Kidney epithelial cell (primary cell): ENCODE measurements around the gene IL2RA.

DNA sequence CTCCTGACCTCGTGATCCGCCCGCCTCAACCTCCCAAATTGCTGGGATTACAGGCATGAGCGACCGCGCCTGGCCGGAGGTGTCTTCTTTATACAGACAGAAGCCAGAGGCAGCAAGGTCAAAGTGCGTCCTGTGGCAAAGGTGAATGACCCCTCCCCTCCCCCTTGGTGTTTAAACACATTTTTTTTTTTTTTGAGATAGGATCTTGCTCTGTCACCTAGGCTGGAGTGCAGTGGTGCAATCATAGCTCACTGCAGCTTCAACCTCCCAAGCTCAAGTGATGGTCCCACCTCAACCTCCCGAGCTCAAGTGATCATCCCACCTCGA is 3.6 kb downstream of the CALML3 start:
- RAMPAGE, long total RNA, result no peak
- RRBS, result no CpG with 5 or more reads among the region's 10 CpGs

- RAMPAGE, long total RNA, result no peak
- RRBS, result no CpG with 5 or more reads among the region's 6 CpGs
Measured at GRCh38 chr10:5544329-5544868, 19.6 kb downstream of the CALML3 start.

DNA sequence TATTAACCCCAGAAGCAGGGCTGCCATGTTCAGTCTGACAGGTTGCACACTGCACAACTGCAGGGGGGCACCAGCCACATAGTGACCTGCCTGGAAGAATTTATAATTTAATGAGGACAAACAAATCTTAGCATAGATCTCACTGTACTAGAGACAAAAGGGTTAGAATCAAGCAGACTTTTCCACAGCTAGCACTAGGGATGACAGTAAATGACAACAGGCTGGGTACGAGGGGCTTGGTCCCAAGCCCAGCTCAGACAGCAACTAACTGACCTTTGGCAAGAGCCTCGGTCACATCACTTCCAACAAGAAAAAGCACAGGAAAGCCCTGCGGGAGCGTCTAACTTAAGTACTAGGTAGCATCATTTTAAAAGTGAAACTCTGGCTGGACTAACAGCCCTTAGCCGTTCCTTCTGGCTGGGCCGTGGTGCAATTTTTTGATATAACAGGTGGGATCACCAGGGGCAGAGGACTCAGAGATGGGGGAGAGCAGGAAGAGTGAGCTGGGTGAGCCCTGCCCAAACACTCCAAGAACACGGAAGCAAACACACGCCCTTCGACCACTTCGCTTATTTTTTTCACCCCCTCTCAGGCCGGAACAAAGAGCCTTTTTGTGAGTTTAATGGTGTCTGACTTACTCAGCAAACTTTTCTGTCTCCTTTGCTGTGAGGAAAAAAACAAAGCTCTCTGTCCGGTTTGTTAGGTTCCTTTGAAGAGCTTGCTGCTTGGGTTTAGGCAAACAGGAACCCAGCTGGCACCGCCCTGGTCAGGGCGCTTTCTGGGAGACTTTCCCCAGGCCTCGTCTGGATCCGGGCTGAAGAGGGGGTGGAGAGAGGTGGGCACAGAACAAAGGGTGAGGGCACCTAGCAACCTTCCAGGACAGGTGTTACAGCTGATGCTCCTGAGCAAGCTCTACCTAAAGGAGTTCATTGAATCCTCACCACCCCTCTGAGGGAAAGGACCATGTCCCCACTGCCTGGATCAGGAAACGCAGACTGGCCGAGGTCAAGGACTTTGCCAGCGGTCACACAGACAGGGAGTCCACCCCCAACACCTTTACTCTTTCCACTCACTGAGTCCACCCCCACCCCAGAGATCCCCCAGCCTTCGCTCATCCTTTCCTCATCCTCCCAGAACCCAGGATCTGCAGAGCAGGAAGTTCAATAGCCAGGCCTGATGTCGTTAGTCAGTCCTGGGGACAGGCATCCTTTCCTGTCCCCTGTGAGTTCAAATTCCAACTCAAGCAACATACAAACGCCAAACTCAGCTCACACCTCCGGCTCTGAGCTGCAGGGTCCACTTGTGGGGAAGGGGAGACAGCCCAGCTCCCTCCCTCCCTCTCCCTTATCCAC is 23.3 kb downstream of the CALML3 start:
- RAMPAGE, long total RNA, result no peak
- RRBS, result 4% methylated on average over 2 of the region's 23 CpGs

DNA sequence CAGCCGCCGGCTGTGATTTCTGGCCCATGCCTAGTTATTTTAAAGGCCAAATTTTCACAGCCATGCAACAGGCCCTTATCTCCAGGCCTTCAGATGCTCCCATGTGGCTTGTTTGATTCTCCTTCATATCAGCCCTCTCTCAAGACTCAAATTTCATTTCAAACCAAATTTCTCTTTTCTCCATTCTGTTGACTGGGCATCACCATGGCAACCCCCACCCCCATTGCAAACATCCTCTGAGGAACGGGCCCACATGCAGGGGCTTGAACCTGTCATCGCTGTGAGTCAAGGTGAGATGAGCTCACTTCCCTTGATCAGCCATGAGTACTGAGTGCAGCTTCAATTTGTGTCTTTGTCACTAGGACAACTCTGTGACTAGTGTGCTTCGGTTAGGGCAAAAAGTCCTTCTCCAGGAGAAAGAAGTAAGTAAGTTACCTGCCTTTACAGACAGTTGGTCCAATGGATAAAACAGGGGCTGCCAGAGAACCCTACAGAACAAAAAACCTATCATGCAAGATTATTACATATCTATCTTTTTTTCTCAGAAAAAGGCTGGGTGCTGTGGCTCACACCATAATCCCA is 41.9 kb downstream of the CALML3 start:
- RAMPAGE, long total RNA, result no peak
- RRBS, result no CpG with 5 or more reads among the region's 5 CpGs

GRCh38 chr10:5587394-5587749 is 62.6 kb downstream of the CALML3 start:
- RAMPAGE, long total RNA, result no peak
- RRBS, result 56% methylated on average over 2 of the region's 8 CpGs

DNA sequence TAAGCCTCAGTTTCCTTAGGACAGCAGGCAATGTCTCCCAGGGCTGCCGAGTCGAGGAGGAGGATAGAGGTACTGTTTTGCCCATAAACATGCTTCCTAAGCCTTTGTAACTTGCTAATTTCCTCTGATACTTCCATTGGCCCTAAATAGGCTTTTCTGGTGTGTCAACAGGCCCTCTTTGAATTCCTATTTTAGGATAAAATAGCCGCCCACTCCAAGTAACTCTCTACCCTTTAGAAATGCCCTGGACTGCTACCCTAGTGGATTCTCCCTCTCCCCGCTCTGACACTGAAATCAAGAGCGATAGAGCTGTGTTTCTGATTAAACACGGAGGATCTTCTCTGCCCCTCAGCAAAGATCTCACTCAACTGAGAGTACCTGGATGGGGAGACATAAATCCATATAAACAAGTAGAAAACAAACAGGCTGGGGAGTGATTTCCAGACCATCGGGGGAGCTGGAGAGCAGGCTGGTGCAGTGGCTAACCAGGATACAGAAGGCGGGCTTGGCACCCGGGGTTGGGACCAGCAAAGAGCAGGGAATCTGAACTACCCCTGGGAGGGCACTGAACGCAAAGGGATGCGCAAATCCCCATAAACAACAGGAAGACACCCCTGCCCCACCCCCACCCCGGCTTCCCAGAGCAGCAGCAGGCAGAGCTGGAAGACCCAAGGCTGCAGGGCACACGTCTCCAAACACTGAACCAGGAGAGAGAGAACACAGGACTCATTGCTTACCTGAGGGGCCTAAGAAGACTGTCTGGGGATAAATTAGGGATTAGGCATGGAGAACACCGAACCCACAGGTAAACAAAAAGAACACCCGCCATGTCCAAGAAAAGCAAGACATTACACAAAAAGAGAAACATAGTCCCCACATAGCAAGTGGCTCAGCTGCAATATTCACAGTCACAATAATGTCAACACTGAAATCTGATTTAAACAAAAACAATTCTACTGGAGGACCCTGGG is 2.5 kb downstream of the ASB13 start:
- RAMPAGE, long total RNA, result no peak
- RRBS, result no CpG with 5 or more reads among the region's 15 CpGs

DNA sequence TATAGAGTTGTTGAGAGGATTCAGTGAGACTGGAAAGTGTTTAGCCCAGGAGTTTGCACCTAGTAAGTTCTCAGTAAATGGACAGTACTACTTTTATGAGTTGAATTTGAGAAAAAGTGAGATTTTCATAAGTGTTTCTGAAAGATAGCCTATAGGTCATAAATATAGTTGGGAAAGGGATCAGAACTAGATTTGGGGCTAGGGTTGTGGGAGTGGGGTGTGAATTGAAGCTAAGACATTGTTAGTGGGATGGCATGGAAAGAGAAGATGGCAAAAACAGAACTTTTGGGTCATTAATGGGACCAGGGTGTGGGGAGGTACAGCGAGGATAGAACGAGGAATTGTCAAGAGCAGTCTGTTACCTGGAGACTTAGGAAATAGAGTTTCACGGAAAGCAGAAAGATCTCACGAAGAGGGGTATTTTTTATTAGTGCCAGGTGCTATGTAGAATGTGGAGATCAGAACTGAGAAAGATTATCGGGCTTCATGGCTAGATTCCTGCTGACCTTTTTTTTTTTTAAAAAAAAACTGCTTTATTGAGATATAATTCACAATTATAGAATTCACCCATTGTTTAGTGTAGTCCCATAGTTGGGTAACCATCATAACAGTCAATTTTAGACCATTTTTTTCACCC is 30.2 kb downstream of the TASOR2 start:
- RAMPAGE, long total RNA, result no peak
- RRBS, result no CpG with 5 or more reads among the region's 5 CpGs

DNA sequence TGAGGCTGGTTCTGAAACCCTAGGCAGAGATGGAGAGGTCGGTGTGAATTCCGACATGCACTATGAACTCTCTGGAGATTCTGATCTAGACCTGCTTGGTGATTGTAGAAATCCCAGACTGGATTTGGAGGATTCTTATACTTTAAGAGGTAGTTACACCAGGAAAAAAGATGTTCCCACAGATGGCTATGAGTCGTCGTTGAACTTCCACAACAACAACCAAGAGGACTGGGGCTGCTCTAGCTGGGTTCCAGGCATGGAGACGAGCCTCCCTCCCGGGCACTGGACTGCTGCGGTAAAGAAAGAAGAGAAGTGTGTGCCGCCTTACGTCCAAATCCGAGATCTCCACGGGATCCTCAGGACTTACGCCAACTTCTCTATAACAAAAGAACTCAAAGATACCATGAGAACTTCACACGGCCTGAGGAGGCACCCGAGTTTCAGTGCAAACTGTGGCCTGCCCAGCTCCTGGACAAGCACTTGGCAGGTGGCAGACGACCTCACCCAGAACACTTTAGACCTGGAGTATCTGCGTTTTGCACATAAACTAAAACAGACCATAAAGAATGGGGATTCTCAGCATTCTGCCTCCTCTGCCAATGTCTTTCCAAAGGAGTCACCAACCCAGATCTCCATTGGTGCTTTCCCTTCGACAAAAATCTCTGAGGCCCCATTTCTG is 64.3 kb downstream of the GDI2 start:
- RAMPAGE, long total RNA, result no peak
- RRBS, result no CpG with 5 or more reads among the region's 17 CpGs

DNA sequence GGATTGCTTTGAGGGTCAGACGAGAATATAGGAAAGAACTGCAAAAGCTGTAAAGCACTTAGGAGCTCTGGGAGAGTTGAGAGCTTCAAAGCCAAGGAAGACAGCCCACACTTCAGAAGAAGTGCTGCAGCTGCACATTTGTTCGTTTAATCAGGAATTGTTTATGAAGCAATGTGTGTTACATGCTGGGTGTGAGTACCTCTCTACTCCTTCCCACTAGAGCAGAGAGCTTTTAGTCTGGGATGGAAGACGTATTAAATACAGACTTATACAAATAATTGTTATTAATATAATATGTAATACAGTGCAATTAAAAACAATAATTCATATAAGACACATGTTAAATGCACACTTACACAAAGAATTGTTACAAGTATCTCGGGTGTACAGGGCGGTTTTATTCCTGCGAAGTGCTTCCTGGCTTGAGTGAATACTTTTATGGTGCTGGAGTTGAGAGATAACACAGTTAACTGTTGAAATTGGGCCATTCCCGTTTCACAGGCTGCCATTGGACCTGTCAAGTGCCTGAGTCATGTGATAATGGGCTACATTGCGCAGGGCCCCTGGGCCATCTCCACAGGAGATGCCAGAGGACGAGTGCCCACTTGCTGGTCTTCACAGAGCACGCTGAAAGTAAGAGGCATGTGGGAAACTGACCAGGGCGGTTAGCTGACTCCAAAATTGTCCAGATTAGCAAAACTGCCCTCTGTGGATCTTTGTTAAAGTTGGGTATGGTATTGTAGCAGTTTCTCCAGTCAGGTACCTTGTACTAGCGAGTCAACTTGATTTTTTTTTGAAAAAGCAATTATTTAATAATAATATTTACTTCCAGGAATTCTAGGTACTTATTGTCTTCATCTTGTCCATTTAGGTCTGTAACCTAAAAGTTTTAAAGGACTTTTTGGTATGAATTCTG is 4.8 kb downstream of the FBH1 start:
- RAMPAGE, long total RNA, result no peak
- RRBS, result no CpG with 5 or more reads among the region's 12 CpGs

- RAMPAGE, long total RNA, result no peak
- RRBS, result no CpG with 5 or more reads among the region's 13 CpGs
Measured at GRCh38 chr10:5895471-5896243, 5.6 kb downstream of the FBH1 start.

DNA sequence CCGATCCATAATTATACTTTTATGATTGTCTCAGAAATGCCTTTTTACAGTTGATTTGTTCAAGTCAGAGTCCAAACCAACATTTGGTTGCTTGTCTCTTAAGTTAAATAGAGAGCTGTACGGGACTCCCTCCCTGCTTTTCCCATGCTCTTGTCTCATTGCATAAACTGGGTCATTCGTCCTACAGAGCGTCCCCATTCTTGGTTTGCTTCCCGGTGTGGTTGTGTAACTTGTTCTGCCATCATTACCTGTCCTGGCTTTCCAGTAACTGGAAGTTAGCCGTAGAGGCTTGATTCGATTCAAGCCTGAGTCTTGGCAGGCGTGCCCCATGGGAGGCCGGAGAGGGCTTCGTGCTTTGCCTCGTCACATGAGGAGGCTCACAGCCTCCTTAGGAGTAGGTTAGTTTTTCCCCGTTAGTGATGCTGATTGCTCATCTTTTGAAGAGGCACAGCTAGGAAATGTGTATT is 40.2 kb downstream of the FBH1 start:
- RAMPAGE, long total RNA, result no peak
- RRBS, result no CpG with 5 or more reads among the region's 12 CpGs

GRCh38 chr10:5942457-5943138 is 34.7 kb downstream of the IL15RA start:
- RAMPAGE, long total RNA, result no peak
- RRBS, result no CpG with 5 or more reads among the region's 20 CpGs

DNA sequence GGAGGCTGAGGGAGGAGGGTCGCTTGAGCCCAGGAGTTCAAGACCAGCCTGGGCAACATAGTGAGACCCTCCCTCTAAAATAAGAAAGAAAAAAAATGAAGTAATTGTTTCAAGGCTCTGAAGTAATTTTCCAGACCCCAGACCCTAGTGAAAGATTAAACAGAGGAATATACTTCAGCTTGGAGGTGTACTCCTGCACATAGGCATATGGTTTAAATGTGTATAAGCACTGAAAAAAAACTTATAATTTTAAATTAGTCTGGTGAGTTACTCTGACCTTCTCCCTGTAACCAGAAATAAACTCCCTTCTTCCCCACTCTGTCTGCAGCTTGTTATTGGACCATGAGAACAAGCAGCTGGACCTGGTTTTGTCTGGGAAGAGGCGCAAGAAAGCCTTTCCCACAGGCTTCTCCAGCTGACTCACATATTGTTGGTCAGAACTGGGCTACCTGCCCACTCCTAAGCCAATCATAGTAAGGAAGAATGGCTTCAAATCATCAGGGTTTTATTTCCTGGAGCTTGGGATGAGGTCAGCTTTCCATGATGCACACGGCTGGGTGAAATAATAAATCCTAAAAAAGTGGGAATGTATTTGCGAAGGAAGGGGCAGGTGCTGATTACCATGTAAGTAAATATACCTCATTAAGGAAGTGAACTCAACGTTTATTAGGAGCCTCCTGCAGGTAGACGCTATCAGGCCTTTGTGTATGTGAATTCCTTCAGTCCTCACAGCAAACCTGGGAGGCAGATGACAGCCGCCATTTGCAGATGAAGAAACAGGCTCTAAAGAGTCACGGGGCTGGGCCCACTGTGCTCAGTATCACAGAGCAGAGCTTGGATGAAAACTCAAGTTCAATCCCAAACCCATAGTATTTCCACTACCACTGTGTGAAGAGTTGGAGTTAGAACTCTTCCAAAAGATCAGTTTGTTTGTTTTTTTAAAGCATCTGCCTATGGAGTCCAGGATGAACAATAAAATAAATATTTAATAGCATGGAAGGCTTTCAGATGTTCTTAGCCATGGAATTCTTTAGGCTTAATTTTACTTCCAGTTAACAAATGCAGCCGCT is 32.9 kb downstream of the IL15RA start:
- RAMPAGE, long total RNA, result no peak
- RRBS, result no CpG with 5 or more reads among the region's 9 CpGs

- RAMPAGE, long total RNA, result no peak
- RRBS, result no CpG with 5 or more reads among the region's 28 CpGs
Measured at GRCh38 chr10:5945286-5946457, 31.7 kb downstream of the IL15RA start.

DNA sequence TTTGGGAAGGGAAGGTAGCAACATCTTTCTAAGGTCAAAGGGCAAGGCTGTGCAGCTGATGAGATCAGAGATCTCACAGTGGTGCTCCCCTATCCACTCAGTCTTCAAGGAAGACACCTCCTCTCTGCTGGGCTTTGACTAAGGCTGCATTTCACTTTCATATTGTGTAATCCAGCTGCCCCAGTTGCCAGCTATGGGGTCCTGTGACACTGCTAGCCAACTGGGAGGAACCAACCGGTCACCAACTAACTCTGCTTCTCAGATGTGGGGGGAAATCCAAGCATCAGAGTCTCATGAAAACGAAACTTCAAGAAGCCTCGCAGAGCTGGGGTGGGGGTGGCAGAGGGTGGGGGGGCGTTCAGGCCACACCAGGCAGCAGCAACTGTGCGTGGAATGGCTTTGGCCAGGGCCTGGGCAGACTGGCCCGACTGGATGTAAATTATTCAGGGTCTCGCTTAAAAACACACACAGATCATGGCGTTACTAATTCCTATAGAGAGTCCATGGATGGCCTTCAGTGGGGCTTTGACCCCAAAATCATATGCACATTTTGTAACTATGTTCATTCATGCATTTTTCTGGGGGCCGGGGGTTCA is 1.3 kb downstream of the IL15RA start:
- RAMPAGE, long total RNA, result no peak
- RRBS, result no CpG with 5 or more reads among the region's 9 CpGs

- RAMPAGE, long total RNA, result no peak
- RRBS, result 35% methylated on average over 2 of the region's 14 CpGs
Measured at GRCh38 chr10:6052484-6053134, 9.6 kb downstream of the IL2RA start.

GRCh38 chr10:6062151-6062775 is at the start of gene IL2RA:
Gene IL2RA, minus strand, starts transcription at chr10:6062367.
- RAMPAGE, long total RNA, result no peak
- RRBS, result 97% methylated on average over 6 of the region's 17 CpGs

DNA sequence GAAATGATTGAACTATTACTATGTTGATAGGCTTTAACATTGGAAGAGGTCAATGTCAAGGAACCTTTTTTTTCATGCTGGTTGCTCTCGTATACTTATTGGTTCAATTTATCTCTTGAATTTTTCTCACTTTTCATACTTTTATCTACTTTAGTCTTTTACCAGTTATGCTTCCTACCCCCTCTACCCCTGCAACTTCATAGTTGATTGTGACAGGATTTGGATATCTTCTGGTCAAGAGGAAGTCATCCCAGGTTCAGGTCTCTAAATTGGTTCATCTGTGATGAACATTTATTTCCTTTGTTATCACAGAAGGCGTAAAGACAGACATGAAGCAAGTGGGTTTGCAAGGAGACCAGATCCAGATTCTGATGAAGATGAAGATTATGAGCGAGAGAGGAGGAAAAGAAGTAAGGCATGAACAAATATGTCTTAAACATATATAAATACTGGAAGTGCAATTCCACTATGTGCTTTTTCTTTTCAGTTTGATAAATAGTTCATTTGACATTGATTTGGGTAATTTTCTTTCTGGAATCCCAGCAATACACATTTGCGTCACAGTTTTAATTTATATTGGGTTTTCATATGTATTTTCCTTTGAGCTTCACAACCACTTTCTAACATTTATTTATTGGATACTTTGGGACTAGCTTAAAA is 17.1 kb downstream of the RBM17 start:
- RAMPAGE, long total RNA, result no peak
- RRBS, result no CpG with 5 or more reads among the region's 4 CpGs

GRCh38 chr10:6120040-6120530 is 31.3 kb downstream of the RBM17 start:
- RAMPAGE, long total RNA, result no peak
- RRBS, result no CpG with 5 or more reads among the region's 14 CpGs

DNA sequence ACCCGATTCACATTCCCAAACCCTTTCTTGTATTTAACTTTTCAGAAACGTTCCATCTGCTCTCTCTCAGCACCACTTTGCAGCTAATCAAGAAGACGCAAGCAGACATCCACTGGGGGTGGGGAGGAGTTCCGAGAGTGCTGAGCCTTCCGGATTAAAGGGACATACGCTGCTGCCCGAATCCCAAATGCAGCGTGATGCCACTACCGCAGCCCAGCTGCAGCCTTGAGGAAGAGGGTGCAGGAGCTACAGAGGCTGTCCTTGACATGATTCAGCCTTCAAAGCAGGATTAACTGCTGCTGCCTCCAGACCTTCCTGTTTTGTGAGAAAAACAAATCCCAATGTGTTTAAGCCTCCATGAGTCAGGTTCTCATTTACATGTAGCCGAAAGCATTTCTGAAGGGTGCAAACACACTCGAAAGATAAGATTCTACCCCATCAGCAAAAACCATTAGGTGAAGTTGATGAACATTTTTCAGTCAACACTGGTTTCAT is 40.0 kb downstream of the RBM17 start:
- RAMPAGE, long total RNA, result no peak
- RRBS, result no CpG with 5 or more reads among the region's 11 CpGs